ENCODE results near the gene YPEL2.

DNA sequence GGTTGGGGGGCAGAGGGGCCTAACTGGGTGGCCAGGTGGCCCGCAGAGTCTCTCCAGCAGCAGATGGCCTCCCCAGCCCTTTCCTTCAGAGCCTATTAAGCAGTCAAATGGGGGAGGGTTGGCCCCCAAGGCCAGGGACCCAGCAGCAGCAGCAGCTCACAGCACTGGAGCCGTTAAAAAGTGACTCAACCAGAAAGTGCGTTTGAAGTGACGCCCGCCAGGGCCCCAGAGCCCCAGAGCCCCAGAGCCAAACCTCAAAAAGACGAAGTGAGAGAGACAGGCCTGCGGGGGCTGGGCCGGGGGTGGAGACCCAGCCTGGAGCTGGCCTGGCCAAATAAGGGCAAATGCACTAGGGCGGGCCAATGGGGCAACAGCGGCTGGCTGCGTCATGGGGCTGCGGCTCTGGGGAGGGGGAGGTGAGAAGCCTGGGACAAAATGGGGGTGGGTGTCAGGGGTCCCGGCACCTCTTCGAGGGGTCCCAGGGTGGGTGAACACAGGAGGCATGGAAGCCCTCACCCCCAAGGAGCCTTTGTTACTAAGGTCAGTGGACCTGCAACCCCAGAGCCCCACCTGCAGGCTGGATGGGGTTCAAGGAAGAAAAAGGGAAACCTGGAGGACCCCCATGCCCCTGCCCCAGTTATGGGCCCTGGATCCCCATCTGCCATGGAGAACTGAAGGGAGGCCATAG lies 9.5 kb upstream of the TSPOAP1 start:
- PRO-cap, result bidirectional peak, plus-strand start at position 352 of the sequence, minus-strand start at position 182 of the sequence
- RAMPAGE, long total RNA, 4 experiments, result no peak in any of the 4 experiments

- PRO-cap, result bidirectional peak, plus-strand start at chr17:58339607, minus-strand start at chr17:58339591
- RAMPAGE, long total RNA, 4 experiments, result no peak in any of the 4 experiments
Observed at GRCh38 chr17:58339388-58339934, 10.9 kb upstream of the TSPOAP1 start.

- PRO-cap, result no peak
- RAMPAGE, long total RNA, 4 experiments, result no peak in any of the 4 experiments
Observed at GRCh38 chr17:58366020-58366478, 14.0 kb upstream of the SUPT4H1 start.

GRCh38 chr17:58488630-58489152 lies 483 bp upstream of the HSF5 start:
- PRO-cap, result no peak
- RAMPAGE, long total RNA, 4 experiments, result no peak in any of the 4 experiments

- PRO-cap, result bidirectional peak, plus-strand start at chr17:58632150, minus-strand start at chr17:58631836
- RAMPAGE, long total RNA, 4 experiments, result no peak in any of the 4 experiments
Observed at GRCh38 chr17:58631103-58632257, 60.4 kb downstream of the IGBP1C start.

DNA sequence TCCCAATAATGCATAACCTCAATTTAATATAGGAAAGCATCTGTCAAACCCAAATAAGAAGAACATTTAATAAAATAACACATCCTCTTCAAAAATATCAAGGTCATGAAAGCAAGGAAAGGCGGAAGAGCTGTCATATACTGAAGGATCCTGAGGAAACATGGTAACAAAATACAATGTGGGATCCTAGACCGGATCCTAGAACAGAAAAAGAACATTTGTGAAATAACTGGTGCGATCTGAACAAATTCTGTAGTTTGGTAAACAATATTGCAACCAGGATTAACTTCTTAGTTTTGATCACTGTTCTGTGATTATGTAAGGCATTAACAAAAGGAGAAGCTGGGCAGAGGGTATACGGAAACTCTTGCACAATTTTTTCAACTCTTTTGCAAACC lies 109.8 kb downstream of the TRIM37 start:
- PRO-cap, result no peak
- RAMPAGE, long total RNA, 4 experiments, result no peak in any of the 4 experiments

DNA sequence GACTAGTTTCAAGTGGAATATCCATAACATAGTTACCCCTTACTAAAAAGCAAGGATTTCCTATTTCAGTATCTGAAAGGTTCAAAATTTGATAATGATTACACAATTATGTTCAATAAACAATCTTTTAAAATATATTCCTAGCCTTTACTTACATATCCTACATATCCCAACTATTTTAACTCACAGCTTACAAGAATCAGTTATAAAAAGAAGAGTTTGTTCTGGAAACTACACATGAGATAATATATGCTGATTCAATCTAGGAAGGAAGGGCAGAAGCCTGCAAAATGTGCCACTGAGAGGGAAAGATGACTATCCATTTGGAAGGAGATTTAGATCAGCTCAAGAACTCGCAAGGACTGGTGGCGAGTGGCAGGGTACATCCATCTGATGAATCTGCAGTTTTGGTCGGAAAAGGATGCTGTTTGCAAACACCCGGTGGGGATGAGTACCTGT lies 909 bp downstream of the TRIM37 start:
- PRO-cap, result no peak
- RAMPAGE, long total RNA, 4 experiments, result no peak in any of the 4 experiments

DNA sequence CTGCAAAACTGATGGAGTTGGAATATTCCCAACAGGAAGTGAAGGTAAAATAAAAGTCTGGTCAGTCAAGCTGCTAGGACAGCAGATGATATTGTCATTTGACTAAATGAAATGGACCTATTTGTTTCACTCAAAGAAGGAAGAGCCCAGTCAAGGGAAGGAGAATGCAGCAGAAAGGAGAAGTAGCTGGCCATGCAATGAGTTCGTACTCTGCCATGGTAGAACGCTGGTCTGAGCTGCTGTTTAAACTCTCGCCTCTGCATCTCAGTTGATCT lies 15.6 kb upstream of the YPEL2 start:
- PRO-cap, result no peak
- RAMPAGE, long total RNA, 4 experiments, result no peak in any of the 4 experiments

DNA sequence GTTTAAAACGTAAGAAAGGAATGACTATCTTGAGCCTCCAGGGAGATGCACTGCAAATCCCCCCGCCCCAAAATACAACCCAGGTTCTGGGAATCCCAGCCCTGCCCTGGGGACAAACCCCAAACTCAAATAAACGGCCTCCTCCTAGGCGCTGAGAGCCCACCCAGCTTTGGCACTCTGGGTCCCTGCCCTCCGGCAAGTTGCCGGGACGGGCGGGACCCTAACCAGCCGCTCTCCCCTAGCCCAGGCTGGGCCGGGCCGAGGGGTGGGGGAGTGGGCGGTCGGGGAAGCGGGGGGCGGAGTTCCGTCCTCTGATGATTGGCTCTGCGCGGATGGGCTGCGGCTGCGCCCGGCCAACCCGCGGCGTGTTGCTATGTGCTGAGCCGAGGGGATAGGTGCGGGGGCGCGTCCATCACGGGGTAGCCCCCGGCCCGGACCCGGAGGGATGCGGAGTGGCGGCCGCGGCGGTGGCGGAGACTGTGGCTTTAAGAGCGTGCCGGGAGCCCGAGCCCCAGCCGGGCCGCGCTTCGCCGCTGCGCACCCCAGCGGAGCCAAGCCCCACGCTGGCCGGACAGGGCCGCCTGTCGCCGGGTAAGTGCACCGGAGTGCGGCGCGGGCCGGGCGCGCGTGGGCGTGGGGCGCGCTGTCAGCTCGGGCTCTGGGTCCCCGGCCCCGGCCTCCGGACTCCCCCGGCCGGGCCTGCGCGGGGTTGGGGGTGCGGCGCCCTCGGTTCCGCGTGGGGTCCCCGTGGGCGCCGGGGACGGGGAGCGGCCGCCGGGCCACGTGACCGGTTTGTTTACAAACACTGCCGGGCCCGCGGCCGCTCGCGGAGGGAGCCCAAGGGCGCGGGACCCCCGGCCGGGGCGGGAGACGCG lies at the start of gene YPEL2:
Gene YPEL2, plus strand, starts transcription at position 422 of the 875 bp plus-strand sequence.
- PRO-cap, result bidirectional peak, plus-strand start at position 450 of the sequence, minus-strand start at position 267 of the sequence
- RAMPAGE, long total RNA, 4 experiments, result start-site peak on the plus strand in 2 of 4 experiments, centred at positions 482 to 498 of the sequence, 205 to 572 reads per replicate

GRCh38 chr17:59399155-59399638 lies 67.7 kb downstream of the YPEL2 start:
- PRO-cap, result no peak
- RAMPAGE, long total RNA, 4 experiments, result no peak in any of the 4 experiments

- PRO-cap, result no peak
- RAMPAGE, long total RNA, 4 experiments, result no peak in any of the 4 experiments
Observed at GRCh38 chr17:59431508-59432090, 100.1 kb downstream of the YPEL2 start.

- PRO-cap, result no peak
- RAMPAGE, long total RNA, 4 experiments, result no peak in any of the 4 experiments
Observed at GRCh38 chr17:59616369-59616819, 3.3 kb upstream of the CLTC start.

DNA sequence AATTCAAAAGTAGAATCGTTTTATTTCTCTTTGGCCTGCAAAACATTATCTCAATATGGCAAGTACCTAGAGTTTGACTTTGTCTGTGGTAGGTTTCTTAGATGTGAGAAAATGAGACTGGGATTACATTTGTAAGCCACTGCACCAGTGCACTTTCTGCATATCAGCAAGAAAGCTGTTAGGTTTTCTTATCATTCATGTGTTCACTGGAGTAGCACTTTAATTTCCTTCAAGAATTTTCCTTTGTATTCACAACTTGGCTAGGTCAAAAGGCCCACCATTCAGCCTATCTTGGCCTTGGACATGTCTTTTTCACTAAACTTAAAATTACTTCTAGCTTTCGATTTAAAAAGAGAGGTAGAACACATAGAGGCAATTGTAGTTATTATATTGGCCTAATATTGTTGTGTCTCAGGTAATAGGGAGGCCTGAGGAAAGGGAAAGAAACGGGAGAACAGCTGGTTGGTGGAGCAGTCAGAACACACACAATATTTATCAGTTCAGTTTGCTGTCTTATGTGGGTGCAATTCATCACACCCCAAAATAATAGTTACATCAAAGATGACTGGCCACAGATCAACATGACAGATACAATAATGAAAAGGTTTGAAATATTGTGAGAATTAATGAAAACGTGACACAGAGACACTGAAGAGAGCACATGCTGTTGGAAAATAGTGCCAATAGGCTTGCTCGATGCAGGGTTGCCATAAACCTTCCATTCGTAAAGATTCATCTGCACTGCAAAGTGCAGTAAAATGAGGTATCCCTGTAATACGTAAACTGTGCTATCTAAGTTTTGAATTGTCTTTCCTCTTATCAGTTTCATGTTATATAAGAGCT lies 35.4 kb downstream of the CLTC start:
- PRO-cap, result no peak
- RAMPAGE, long total RNA, 4 experiments, result no peak in any of the 4 experiments

DNA sequence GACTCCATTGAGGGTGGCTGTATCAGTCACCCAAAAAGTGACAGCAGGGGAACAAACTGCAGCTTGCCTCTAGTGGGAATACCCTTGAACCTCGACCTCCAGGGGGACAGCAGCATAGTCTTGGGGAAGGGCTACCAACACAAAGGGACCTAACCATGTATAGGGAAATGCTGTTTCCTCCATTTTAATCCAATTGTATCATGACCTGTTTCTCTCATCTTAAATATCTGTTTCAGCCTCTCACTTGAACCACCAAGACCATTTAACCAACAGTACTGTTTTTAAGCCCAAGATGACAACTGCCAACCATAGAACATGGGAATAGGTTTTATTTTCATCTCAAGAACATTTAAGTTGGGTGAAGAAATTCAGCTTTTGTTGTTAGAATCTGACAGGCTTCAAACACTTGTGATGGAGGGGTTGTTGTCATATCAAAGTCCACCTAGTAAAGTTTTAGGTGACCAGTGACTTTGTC lies 10.2 kb downstream of the PTRH2 start:
- PRO-cap, result no peak
- RAMPAGE, long total RNA, 4 experiments, result no peak in any of the 4 experiments

GRCh38 chr17:59698758-59699469 lies 8.3 kb downstream of the PTRH2 start:
- PRO-cap, result no peak
- RAMPAGE, long total RNA, 4 experiments, result no peak in any of the 4 experiments

- PRO-cap, result no peak
- RAMPAGE, long total RNA, 4 experiments, result no peak in any of the 4 experiments
Observed at GRCh38 chr17:59762496-59762894, 55.0 kb downstream of the VMP1 start.

DNA sequence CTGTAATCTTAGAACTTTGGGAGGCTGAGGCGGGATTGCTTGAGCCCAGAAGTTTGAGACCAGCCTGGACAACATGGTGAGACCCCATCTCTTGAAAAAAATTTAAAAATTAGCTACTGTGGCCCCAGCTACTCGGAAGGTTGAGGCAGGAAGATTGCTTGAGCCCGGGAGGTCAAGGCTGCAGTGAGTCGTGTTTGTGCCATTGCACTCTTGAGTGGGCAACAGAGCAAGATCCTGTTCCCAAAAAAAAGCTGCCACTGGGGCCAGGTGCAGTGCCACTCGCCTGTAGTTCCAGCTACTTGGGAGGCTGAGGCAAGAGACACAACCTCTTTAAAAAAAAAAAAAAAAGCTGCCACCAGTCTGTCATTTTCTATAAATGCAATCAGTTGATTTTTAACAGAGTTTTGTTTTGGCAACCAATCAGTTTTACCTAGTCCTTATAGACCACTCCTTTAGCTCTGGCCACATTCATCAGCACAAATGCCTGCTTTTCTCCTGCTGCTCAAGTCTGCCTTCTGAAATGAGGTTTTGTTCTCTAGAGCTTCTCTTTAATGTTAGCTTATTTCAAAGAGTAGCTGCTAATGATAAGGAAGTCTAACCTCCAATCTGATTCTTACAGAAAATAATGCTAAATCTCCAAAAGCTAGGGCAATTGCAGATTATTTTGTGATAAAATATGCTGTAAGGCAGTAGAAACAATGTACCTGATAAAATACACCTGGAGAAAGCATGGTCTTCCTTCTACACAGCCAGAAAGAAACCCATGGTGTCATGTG lies 64.9 kb downstream of the TUBD1 start:
- PRO-cap, result no peak
- RAMPAGE, long total RNA, 4 experiments, result no peak in any of the 4 experiments

- PRO-cap, result no peak
- RAMPAGE, long total RNA, 4 experiments, result start-site peak on the minus strand in 1 of 4 experiments, at chr17:59840079-59840103 at its widest, 7 reads per replicate
Observed at GRCh38 chr17:59839671-59840339, 52.9 kb downstream of the TUBD1 start.

- PRO-cap, result no peak
- RAMPAGE, long total RNA, 4 experiments, result no peak in any of the 4 experiments
Observed at GRCh38 chr17:60091757-60092194, 13.1 kb upstream of the HEATR6 start.

- PRO-cap, result bidirectional peak, plus-strand start at chr17:60391320, minus-strand start at chr17:60391011
- RAMPAGE, long total RNA, 4 experiments, result no peak in any of the 4 experiments
Observed at GRCh38 chr17:60390813-60391557, 948 bp downstream of the USP32 start.

All from esophagus muscularis mucosa (tissue), 4 donors.